HTR-8/SVneo (cell line): ENCODE data around the genes FBXW7 and TRIM2.

DNA sequence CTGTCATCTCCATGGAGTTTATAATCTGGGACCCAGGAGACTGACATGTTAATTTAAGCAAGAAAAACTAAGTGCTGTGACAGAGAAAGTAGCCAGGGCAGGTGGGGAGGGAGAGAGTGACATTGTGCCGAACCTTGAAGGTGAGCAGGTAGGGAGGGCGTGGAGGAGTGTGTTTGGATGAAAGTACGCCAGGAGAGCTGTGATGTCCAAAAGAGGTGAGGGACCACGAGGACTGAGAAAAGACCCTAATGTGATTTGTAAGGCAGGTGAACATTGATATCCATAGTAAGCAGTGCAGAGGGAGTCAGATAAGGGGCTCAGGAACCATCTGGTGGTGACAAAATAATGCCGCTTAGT, 158.4 kb downstream of the GATB start:
- RRBS = no CpG with 5 or more reads among the region's 5 CpGs

- RRBS = no CpG with 5 or more reads among the region's 7 CpGs
These were observed 105.3 kb downstream of the GATB start for GRCh38 chr4:151655465-151655868.

DNA sequence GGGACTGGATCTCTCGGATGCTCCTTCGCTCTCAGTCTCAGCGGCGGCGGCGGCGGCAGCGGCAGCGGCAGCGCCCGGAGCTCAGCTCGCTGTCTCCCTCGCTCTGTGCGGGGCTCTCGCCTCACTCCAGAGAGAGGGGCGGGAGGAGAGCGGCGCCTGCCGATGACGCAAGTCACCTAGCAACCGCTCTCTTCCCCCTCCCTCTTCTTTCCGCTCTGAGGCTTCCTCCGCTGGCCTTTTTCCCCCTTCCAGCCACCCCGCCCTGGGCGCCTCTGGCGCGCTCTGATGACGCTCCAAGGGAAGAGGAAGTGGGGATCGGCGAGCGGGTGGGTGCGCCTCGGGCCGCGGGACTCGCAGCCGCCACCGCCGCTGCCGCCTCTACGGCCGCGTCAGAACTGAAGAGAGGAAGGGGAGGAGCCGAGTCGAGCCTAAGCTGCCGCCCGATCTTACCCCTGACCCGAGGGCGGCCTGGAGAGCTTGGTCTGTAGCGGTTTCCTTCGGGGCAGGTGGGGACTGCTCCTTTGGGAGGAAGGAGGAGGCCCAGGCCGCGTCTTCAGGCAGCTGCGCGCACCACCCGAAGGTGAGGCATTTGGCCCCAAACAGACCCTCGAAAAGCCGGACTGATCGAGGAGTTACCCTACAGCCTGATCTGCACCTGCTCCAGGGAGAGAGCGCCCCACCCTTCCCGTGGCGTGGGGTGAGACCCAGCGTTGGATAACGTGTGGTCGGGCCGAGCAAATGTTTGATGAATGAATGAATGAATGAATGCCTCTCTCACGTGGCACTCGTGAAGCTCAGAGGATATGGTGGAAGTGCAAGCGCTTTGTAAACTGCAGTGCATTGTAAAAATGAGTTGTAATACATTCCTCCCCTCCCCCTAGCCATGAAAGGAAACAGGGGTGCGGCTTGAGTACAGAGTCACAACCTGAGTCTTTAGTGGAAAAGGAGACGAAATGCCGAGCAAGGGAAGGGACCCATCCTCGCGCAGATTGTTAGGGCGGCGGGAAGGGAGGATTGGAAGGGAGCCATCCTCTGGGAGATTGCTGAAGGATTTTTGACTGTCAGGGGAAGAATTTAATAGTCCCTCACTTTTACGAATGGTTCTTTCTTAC, at the start of gene FBXW7:
TSS of gene FBXW7 (minus strand) at position 134 of the 1,112 bp plus-strand sequence.
- RRBS = no CpG with 5 or more reads among the region's 77 CpGs

DNA sequence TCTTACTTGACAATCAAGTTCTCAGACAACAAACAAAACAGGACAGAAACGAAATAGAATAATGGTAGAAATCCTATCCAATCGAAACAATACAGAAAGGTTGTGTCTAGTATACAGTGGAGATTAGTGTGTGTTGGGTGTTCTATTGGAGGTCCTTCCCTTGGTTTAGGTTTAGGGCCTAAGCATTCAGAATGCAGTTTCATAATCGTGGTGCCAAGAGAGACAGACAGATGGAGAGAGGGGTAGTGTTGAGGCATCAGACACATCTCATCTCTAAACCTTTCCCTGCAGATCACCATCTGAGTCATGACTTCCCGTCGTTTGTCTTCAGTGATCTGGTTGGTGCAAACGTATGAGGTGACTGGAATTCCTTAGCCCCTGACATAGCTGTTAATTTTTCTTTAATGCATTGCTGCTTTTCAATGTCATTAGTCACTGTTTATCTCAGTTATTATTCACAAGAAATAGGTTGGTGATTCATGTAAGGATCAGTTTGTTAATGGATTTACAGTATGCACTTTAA, 1.0 kb upstream of the TMEM154 start:
- RRBS = no CpG with 5 or more reads among the region's 6 CpGs

DNA sequence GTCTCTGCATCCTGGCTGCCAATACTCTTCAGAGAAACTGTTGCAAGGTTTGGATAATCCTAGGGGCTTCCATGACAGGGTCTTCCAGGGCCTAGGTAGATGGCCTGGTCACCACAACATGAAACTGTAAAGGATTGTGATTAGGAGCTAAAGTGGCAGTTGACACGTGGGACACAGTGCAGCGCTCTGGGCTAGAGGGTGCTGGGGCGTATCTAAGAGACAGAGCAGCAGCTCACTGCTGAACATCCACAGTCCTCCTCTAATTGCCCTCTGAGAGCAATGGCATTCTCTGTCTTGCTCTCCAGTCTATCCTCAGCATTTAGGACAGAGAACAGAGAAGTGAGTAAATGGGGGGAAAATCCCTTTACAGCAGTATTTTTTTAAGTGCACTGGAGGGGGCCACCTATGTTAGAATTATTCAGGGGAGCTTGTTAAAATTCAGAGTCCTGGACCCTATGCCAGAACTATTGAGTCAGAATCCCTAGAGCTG, 4.1 kb upstream of the TMEM154 start:
- RRBS = no CpG with 5 or more reads among the region's 3 CpGs

GRCh38 chr4:152696550-152697509, 17.0 kb upstream of the TMEM154 start:
- RRBS = no CpG with 5 or more reads among the region's 6 CpGs

GRCh38 chr4:152957251-152958280, 21.4 kb downstream of the FHDC1 start:
- RRBS = no CpG with 5 or more reads among the region's 11 CpGs

- RRBS = no CpG with 5 or more reads among the region's 10 CpGs
These were observed 55.9 kb downstream of the FHDC1 start for GRCh38 chr4:152991910-152992540.

GRCh38 chr4:153115507-153116767, 88.3 kb upstream of the TRIM2 start:
- RRBS = no CpG with 5 or more reads among the region's 13 CpGs

DNA sequence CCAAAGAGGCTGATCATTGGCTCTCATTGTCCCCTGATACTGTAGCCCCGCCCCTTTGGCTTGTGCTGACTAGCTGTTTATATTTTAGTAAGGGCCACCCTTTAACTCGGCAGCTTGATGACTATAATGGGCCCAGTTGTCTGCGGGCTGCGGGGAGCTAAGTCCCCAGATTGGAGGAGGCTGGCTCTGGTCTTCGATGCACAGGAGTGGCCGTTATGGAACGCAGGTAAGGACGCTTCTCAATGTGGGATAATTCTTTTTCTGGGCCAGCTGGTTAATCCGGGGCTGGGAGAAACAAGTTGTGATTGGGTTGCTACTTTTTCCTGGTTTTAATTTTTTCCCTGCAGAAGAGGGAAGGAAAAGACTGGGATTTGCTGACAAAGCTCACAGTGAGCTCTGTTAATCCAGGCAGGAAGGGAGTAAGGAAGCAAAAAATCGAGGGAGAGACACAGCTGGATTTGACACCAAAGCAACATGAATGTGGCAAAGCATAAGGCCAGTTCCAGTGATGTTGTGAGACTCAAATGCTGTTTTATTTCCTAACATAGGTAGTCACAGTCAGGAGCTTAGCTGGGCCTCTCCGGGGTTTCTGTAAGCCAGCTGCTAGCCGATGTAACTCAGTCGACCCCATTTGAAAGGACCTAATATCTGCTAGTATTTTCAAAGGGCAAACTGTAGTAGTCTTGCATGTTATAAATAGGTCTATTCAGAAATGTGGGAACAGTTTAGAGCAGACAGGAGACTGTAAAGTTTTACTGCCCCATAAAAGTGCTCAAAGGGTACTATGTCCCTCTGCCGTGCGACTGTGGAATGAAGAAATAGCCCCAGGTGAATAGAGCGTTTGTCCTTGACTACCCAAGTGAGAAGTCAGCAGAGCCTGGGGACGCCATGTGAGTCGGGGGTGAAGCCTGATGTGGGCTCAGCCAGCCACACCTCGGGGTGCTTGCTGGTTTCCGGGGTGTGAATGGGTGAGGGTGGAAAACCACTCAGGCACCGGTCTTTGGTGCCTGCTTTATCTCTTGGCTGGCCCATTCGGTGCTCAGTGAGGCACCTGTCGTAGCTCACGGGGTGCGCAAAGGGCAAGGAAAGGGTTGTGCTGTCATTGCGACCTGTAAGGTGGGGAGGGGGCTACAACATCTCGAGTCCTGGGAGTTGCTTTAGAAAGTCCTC, at the start of gene TRIM2:
TSS of gene TRIM2 (plus strand) at position 109 of the 1,170 bp plus-strand sequence.
- RRBS = 100% methylated on average over 1 of the region's 27 CpGs

- RRBS = no CpG with 5 or more reads among the region's 6 CpGs
These were observed 15.7 kb downstream of the TRIM2 start for GRCh38 chr4:153219803-153220431.

DNA sequence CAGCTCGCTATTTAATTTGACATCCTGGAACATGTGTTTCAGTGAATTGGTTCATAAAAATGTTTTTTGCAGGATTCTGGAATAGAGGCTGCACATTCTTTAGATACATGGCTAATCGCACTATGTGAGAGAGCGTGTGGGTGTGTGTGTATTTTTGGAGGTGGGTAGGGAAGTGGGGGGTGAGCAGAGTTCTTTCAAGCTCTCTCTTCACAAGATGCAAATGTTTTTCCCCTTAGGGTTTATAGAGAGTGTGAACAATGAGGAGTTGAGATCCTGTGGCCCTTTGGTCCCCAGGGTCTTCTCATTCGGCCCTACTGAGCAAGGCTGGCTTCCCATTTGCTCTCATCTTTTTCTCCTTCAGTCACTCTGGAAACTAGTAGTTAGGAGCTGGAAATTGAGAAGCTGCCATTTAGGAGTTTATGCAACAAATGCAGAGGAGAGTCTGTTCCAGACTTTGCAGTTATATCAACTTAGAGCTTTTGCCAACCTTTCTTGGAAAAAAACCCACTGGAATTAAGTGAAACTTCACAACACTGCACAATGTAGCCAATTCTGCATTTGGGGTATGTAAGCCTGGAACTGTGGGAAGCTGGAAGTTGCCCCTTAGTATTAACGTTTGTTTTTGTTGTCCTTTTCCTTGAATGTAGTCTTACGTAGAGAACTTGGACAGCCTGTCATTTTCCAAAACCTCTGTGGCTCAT, 32.4 kb downstream of the TMEM131L start:
- RRBS = no CpG with 5 or more reads among the region's 6 CpGs

- RRBS = no CpG with 5 or more reads among the region's 3 CpGs
These were observed 63.4 kb downstream of the TMEM131L start for GRCh38 chr4:153529570-153530011.

GRCh38 chr4:153650924-153651383, 33.1 kb upstream of the TLR2 start:
- RRBS = no CpG with 5 or more reads among the region's 4 CpGs

DNA sequence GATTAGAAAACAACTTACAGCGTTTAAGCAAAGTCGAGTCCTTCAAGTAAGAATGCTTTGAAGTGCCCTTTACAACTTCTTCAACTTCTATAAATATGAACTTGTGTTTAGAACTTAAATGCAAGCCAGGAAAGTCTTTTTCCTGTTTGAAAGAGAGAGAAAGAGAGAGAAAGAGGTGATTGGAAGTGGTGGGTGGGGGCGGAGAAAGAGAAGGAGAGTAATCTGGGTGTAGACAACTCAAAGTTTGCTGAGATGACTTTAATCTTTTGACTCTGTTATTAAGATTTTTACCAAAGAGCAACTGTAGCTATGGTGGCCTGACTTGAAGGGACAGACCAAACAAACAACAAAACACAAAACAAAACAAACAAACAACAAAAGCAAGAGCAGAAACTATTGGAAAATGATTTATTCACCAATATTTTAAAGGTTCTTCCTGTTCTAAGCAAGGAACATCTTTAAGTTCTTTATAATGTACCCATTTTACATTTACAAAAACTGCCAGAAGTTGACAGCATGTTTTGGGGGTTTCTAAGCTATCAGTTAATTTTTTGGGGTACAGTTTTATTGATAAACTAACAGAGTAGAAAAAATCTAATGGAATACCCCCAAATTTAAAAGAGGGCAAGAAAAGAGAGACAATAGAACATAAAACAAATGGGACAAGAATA, 1.2 kb downstream of the TLR2 start:
- RRBS = no CpG with 5 or more reads among the region's 3 CpGs

GRCh38 chr4:153701488-153702777, 17.9 kb downstream of the TLR2 start:
- RRBS = no CpG with 5 or more reads among the region's 9 CpGs

DNA sequence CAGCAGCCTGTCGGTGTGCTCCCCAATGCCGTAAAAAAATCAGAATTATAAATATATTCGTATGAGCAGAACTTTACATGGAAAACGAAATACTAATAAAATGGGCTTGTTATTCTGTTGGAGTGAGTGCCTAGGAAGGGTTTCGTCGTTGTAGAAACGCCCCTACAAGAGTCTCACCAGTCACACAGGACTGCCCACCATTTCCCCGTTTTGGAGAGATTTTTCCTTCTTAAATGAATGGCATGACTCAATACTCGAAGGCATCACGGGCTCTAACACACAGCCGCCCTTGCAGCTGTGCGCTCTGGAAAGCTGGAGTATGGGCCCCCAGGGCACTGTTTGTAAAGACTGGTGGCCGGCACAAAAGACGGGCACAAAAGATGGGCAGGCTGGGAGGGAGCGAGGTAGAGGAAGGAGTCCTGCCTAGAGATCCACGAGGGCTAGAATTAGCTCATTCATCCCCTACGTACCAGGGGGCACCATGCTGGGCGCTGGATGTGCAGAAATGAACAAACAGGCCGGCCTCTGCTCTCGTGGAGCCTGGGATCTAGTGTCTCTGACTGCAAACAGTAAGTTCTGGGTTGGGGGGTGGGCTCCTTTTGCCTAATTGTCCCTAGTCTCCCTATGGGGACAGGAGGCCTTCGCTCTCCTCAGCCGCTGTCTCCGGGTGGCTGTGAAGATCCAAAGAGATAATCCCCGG, 930 bp upstream of the SFRP2 start:
- RRBS = 99% methylated on average over 1 of the region's 24 CpGs

GRCh38 chr4:154570078-154570721, 7.4 kb downstream of the FGB start:
- RRBS = no CpG with 5 or more reads among the region's 7 CpGs

DNA sequence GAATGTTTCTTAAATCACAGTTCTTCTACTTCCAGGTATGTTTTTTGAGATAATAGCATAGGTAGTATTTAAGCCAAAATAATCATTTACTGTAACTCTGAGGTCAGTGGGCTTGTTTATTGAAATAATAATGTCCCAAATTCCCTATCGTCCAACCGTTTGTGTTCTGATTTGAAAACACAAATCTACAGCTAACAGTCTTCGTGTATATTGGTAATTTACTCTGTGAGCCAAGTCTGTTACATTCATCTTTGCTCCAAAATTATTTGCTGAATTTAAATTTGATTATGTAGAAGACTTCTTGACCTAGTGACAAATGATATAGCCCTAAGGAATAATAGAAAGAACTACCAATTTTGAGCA, 3.0 kb upstream of the FGG start:
- RRBS = no CpG with 5 or more reads among the region's 3 CpGs

GRCh38 chr4:155304408-155305284, 72.1 kb downstream of the MAP9 start:
- RRBS = no CpG with 5 or more reads among the region's 3 CpGs